Smooth muscle cell (in vitro differentiated cells): ENCODE data around the genes PRSS21, PAQR4 and OR2C1.

GRCh38 chr16:2663658-2663959 lies 18.7 kb upstream of the KCTD5 start:
- RAMPAGE, long total RNA, result no peak

- RAMPAGE, long total RNA, result no peak
Measured at GRCh38 chr16:2674492-2674981, 7.8 kb upstream of the KCTD5 start.

- RAMPAGE, long total RNA, result no peak
Measured at GRCh38 chr16:2679634-2680417, 2.5 kb upstream of the KCTD5 start.

GRCh38 chr16:2757723-2758387 lies 5.4 kb downstream of the SRRM2 start:
- RAMPAGE, long total RNA, result no peak

GRCh38 chr16:2816967-2817985 lies at the start of gene PRSS21:
Gene PRSS21, plus strand, starts transcription at chr16:2817237.
- RAMPAGE, long total RNA, result no peak

DNA sequence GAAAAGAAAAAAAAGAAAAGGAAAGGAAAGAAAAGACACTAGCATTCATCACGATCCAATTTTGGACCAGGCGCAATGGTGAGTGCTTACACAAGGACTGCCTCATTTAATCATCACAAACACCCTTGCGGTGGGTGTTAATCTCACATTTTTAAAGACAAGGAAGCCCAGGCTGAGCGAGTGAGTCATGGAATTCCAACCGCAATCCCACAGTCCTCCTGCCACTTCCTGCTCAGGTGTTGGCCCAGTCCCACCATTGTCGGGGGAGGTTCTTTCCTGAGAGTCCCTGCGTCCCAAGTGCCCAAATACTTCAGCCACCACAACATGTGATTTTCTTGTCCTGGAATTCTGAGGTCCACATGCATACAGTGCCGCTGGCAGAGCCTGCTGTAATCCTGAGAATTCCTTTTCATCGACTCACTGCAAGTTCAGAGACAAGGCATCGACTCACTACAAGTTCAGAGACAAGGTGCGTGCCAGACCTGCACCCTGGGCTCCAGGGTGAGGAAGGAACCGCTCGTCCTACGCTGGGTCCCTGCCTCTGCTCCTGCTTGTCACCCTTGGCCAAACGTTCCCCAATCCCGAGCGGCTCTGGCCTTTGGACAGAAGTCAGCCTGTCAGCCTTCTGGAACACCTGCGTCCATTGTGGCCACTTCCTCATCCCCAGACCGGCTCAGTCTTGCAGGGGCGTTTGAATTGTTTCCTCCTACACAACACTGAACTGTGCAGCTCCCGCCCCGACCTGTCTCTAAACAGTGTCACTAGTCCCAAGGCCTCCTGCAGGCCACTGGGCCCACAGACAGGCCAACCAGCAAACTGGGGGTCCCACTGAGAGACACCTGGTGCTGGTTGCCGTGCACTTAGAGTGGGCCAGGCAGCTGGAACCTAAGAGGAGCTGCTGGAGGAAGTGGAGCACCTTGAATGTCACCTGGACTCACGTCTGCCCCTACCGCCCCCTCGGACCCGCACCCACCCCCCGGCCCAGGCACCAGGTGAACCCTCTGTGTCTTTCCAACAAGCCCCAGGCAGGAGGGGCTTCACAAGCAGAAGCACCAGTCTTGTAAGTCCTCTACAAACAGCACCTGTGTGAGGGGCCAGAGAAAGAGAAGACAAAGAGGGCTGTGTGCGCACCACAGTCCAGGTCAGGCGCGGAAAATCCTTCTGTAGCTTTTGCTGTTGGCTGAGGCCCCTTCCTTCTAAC lies 6.0 kb downstream of the ZG16B start:
- RAMPAGE, long total RNA, result no peak

DNA sequence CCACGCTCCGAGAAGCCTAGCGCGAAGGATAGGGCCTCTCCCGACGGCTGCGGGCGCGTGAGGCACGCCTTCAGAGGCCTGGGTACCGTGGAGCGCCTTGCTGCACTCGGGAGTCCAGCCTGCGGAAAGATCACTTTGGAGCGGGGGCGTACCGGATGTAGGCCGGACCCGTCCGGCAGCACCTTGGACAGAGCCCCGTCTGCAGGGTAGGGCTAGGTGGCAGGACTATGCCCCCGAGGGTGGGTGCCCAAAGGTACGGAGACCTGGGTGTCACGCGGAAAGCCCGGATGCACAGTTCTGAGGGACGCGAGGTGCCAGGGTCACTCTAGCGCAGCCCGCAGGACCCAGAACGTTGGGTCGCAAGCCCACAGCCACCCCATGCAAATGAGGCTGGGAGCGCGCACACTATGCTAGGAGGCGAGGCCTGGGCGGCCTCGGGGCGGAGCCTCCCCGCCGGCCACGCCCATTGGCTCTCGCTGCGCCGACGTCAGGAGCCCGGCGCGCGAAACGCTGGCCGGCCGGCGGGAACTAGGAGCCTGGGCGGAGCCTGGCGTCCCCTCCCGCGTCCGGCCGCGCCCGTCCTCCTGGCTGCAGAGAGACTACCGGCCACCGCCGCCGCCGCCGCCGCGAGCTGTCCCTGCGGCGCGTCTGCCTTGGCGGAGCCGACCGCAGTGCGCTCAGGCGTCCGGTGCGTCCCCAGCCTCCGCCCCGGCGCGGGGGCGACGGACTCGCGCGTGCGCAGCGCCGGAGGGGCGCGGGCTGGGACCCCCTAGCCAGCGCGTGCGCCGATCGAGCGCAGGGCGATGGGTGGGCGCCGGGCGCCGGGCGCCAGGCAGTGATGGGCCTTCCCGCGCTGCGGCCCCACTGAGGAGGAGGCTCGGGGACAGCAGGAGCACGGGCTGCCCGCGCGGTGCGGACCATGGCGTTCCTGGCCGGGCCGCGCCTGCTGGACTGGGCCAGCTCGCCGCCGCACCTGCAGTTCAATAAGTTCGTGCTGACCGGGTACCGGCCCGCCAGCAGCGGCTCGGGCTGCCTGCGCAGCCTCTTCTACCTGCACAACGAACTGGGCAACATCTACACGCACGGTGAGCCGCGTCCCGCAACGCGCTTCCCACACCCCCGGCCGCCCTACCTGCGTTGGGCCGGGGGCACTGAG lies at the start of gene PAQR4:
TSS of gene PAQR4 (plus strand) at position 593 of the 1,156 bp plus-strand sequence.
- RAMPAGE, long total RNA, result no peak

GRCh38 chr16:2976572-2977222 lies 3.5 kb downstream of the PKMYT1 start:
- RAMPAGE, long total RNA, result no peak

GRCh38 chr16:3009400-3010304 lies 3.1 kb upstream of the CLDN9 start:
- RAMPAGE, long total RNA, result no peak

DNA sequence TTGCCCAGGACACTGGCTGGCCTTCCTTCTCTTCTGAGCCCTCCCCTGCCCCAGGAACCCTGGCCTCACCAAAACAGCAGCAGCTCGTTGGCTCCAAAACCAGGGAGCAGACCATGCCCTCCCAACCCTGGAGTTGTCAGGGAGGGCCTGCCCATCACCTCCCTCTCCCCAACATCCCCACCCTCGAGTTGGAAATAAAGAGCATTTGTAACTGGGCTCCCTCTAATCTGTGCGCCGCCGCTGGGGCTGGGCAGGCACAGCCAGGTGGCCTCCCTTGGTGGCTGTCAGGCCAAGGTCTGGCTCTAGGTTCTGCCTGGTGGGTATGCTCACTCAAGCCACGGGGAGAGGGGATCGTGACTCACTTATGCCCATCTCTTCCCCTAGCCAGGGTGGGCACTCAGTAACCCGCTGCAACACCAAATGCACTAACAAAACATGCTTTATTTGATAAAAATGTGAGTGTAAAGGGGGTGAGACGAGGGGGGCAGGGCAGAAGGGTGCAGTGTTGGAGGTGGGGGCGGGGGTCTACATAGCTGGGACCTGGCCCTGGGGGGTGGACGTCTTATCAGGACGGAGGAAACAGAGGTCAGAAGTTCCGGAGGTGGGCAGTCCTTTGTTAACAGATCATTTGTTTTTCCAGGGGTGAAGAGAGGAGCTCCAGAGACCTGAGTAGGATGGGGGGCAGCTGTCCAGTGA lies 1.7 kb downstream of the CLDN9 start:
- RAMPAGE, long total RNA, result no peak

- RAMPAGE, long total RNA, result no peak
Measured at GRCh38 chr16:3020641-3021363, 634 bp downstream of the TNFRSF12A start.

GRCh38 chr16:3021364-3022150 lies 1.4 kb downstream of the TNFRSF12A start:
- RAMPAGE, long total RNA, result no peak

GRCh38 chr16:3069133-3069788 lies 3.8 kb downstream of the IL32 start:
- RAMPAGE, long total RNA, result no peak

- RAMPAGE, long total RNA, result no peak
Measured at GRCh38 chr16:3078443-3078793, 13.0 kb downstream of the IL32 start.

- RAMPAGE, long total RNA, result no peak
Measured at GRCh38 chr16:3171383-3172660, 37.0 kb downstream of the ZNF213 start.

DNA sequence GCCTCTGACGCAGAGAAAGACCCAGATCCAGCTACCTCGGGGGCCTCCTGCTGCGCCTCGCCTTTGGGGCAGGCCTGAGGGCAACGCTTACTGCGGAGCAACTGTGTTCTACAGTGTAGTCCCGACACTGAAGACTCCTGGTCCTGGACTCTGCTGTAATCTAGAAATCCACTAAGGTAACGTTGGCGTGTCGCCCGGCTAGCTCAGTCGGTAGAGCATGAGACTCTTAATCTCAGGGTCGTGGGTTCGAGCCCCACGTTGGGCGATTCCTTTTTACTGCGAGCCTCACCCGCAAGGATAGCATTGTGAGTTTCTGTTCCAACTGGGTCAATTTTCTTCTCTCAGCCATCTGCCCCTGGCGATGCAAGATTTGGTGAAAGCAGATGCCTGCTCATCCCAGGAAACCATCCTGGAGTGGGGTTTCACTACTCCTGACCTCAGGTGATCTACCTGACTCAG lies 40.7 kb downstream of the ZNF213 start:
- RAMPAGE, long total RNA, result no peak

DNA sequence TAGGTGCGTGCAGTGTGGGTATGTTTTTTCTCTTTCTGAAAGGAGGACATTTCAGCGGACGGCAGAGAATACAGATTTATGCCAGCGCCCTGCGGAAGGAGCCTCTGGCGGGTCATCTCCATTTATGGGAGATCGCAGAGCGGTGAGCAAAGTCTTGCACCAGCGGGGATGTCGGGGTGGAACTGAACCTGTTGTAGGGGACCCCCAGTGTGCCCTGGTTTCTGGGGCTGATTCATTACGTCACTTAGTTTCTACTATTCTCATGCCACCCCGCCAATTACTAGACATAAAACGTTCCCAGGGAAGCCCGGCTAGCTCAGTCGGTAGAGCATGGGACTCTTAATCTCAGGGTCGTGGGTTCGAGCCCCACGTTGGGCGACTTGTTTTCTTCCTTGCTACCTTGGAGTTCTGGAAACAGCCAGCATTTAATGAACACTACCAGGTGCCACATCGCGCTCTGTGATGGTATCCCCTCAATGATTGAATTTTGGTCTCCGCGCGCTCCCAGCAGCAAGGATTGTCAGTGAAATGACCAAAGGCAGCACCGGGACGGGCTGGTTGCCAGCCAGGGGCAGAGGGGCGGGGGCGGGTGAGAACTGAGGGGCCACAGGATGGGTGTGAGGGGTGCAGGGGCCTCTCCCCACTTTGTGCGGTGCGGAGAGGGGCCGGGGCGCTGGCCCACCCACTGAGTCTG lies 43.6 kb downstream of the ZNF200 start:
- RAMPAGE, long total RNA, result no peak

DNA sequence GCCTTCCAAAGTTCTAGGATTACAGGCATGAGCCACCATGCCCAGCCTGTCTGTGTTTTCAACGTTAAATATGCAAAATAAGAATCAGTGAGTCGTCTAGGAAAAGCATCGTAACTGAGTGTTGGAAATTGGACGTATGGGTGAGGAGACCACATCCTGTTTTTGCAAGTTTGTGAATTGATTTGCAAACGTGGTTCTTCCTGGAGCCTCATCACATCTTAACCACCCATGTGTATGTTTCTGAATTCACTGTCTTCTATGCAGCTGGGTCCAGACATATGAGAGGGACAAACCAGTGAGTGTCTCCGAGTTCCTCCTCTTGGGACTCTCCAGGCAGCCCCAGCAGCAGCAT lies 19.6 kb downstream of the ZNF200 start:
- RAMPAGE, long total RNA, result no peak

GRCh38 chr16:3355532-3356155 lies at the start of gene OR2C1:
Gene OR2C1, plus strand, starts transcription at chr16:3355889.
- RAMPAGE, long total RNA, result no peak

- RAMPAGE, long total RNA, result no peak
Measured at GRCh38 chr16:3365390-3365846, 9.7 kb downstream of the OR2C1 start.